Skin of body (tissue), 2 donors: ENCODE data around the gene INHBA.

- RAMPAGE, long total RNA: no peak
Observed at GRCh38 chr7:39690146-39690657, 66.8 kb downstream of the RALA start.

- RAMPAGE, long total RNA: no peak
Observed at GRCh38 chr7:40014678-40015573, 64.9 kb downstream of the CDK13 start.

GRCh38 chr7:40087963-40088312, 46.5 kb downstream of the MPLKIP start:
- RAMPAGE, long total RNA: no peak

DNA sequence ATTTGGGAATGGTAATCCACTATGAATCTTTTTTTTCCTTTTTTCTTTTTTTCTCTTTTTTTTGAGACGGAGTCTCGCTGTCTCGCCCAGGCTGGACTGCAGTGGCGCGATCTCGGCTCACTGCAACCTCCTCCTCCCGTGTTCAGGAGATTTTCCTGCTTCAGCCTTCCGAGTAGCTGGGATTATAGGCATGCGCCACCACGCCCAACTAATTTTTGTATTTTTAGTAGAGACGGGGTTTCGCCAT, 730 bp downstream of the SUGCT start:
- RAMPAGE, long total RNA: no peak

DNA sequence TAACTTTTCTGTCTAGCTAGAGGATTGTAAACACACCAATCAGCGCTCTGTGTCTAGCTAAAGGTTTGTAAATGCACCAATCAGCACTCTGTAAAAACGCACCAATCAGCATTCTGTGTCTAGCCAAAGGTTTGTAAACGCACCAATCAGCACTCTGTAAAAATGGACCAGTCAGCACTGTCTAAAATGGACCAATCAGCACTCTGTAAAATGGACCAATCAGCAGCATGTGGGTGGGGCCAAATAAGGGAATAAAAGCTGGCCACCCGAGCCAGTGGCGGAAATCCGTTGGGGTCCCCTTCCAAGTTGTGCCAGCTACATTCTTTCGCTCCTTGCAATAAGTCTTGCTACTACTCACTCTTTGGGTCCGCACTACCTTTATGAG, 83.8 kb downstream of the SUGCT start:
- RAMPAGE, long total RNA: no peak

- RAMPAGE, long total RNA: no peak
Observed at GRCh38 chr7:40815423-40815935, 680.7 kb downstream of the SUGCT start.

DNA sequence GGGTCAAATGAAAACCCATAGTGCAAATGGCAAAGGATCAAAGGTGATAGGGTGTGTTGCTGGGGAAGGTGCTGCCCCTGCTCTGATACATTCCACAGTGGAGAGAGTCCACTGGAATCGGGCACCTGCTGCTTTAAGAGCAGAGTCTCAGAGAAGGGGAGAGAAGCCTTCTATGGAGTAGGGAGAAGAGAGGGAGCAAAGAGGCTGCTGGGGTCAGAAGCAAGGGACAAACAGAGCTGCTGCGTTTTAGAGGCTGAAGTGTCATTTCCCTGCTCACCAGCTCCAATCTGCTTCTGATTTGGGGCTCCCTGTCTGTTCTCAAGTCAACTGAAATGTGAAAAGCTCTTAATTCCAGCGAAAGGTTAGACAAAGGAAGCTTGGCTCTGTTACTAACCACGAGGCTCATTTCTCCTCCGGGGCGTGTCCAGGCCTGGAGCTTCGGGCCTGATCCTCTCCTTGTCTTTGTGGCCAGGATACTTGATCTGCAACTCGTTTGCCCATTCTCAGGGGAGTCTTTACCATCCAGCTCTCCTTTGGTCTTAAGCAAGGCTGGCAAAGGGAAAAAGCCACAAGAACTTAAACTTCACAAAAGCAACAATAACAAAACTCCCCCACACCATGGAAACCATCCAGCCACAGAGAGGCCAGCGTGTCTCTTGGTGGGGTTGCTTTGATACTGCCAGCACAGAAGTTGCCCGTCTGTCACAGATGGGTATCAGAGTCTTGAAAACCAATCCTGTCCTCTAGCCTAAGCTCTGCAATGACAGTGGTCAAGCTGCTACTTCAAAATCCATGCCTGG, 692.6 kb downstream of the SUGCT start:
- RAMPAGE, long total RNA: no peak

- RAMPAGE, long total RNA: no peak
Observed at GRCh38 chr7:41414297-41414678, 288.6 kb downstream of the INHBA start.

GRCh38 chr7:41449575-41450048, 253.3 kb downstream of the INHBA start:
- RAMPAGE, long total RNA: no peak

- RAMPAGE, long total RNA: no peak
Observed at GRCh38 chr7:41465306-41466164, 237.4 kb downstream of the INHBA start.

GRCh38 chr7:41687640-41688525, 15.0 kb downstream of the INHBA start:
- RAMPAGE, long total RNA: no peak

DNA sequence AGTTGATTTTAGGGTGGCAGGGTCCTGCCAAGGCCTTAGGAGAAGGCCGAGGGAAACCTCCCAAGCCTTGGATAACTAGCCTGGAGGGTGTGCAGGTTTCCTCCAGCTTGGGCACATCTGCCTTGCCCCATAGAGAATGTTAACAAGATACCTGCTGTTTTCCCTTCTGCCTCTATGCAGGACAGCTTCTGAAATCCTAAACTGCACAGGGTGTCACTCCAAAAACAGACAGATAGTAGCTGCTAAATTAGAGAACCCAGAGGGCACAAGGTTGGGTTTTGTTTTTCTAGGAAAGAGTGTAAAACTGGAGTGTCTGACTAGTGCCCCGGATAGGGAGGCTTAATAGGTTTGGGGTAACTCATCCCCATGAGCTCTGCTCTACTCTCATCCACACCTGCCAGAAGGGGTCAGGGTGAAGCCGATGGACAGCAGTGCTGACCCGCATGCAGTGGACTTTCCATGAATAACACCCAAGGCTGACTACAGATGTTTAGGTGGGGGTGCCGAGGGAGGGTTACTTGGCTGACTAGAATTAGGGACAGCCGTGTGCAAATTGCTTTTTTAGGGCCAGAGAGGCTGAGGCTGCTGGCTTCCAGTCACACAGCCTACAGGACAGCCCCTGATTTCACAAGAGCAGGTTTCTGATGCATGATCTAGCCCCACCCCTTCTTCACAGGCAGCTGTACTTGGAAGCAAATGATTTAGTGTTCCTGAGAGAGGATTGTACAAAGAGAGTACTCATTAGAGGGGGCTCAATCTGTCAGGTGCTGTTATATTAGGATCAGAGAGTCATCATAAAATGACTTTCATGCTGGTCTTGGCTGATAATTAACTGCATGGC, 9.8 kb downstream of the INHBA start:
- RAMPAGE, long total RNA: no peak

GRCh38 chr7:41702910-41703383, at the start of gene INHBA:
INHBA (minus strand) TSS chr7:41703090.
- RAMPAGE, long total RNA: no peak

DNA sequence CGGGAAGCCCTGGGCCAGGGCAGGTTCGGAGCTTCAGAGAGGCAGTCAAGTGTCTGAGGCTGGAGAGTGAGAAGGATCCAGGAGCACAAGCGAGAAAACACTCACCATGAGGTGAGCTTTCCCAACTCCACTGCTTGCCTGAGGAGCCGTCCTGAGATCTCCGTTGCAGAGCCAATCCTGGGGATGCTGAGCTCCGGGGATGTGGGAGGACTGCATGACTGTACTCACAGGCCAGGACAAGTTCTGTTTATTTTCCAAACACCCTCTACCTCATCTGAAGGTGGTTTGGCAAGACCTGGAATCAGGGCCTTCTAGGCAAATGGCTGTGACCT, 38.7 kb downstream of the GLI3 start:
- RAMPAGE, long total RNA: no peak

DNA sequence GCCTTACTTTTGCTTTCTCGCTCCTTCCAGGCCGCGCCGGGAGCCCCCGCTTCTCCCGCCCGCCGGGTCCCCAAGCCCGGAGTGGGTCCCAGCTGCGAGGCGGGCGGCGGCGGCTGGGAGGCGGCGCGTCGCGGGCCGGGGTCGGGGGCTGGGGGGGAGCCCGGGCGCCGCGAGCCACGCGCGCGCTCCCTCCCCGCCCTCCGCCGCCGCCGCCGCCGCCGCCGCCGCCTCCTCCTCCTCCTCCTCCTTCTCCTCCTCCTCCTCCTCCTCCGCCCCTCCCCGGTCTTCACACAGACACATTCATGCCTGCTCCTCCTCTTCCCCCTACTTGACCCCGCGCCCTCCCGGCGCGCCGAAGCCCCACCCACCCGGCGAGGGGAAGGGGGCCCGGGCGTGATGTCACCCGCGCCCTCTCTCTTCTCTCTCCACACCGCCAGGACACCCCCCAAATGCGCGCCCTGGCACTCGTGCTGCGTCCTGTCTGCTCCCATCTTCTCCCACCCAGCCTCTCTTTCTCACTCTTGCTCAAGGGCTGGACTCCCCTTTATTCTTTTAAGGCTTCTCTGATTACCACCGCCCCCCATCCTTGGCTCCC, 865 bp upstream of the GLI3 start:
- RAMPAGE, long total RNA: no peak

DNA sequence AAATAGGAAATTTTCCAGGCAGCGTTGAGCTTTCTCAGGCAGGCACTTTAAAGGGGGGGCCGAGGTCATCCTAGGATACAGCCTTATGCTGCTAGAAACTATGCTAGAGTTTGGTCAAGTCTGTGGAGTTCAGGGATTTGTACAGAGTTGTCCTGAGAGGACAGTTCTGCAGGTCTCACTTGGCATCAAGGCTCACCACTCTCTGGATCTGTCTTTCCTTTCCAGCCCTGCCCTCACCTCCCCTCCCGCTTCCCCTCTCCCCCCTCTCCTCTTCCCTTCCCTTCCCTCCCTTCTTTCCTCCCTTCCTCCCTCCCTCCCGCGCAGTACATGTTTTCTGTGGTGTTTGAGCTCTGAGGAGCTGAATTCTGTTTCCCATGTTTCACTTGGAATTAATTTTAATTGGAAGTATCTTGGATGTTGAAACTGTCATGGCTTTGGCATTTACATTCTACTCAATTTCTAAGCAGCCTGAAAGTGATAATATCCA, 1.1 kb downstream of the MRPL32 start:
- RAMPAGE, long total RNA: no peak

GRCh38 chr7:43044068-43044387, 68.4 kb upstream of the HECW1 start:
- RAMPAGE, long total RNA: no peak

DNA sequence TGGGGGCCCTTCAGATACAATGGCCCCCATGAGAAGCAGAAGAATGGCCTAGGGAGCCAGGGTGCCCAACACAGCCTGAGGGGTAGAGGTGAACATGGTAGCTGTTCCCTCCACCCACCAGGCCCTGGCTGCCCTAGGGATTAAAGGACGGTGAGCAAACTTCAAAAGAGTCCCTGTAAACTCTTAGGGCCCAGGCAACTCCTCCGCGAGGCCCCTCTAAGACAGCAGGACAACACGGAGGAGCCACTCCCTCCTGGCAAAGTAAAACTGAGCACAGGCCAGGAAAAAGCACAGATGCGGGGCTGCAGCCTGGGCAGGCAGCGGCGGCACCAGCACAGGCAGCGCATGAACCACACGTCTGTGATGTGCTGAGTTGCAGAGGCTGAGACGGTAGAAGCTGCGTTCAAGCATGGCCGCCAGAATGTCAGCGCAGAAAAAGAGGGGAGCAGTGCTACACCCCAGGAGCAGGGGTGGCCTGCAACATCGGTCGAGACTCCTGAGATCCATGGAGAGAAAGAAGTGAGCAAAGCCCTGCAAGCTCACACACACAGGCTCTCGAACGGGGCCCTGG, 46.2 kb upstream of the STK17A start:
- RAMPAGE, long total RNA: no peak

GRCh38 chr7:43582332-43582687, 598 bp upstream of the STK17A start:
- RAMPAGE, long total RNA: no peak

DNA sequence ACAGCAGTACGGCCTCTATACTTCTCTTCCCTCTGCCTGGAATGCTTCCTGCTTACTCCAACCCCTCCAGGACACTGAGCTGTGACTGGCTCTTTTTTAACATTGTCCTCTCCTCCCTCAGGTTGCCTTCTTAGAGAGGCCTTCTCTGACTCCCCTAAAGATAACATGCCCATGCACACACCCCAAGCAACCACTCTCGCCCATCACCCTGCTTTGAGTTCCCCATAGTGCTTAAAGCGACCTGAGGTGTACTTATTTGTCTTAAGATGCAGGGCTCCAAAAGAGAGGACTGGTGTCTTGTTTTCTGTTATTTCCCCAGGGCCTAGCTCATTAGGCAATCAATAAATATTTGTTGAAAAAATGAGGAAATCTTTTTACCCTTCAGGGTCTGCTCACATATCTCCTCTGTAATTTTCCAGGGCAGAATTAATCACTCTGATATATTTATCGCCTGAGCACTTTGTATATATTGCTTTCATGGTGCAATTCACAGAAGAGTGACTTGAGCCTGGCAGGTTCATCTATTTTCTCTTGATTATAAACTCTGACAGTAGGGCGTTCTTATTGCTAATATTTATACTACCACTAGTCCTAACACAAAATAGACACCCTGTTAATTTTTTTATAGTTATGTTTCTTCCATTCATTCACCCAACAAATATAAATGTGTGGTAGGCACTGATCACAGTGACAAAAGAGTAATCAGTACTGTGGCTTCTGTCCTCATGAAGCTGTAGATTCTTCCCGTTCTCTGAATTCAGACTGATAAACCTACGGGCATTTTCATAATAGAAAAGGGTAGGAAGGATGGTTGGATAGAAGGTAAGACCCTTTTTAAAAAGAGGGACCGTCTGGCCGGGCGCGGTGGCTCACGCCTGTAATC, 33.1 kb downstream of the STK17A start:
- RAMPAGE, long total RNA: no peak